Smooth muscle cell (in vitro differentiated cells): Measurements from ENCODE around the genes NR3C1, GRXCR2, DPYSL3 and JAKMIP2.

GRCh38 chr5:143403165-143404178 is at the start of gene NR3C1:
Gene NR3C1, minus strand, starts transcription at chr5:143403686.
- RAMPAGE, long total RNA = start-site peak on the minus strand at chr5:143403240-143403489, 17 and 17 reads in 2 replicates

GRCh38 chr5:143791941-143792831 is 19.8 kb upstream of the HMHB1 start:
- RAMPAGE, long total RNA = no peak

DNA sequence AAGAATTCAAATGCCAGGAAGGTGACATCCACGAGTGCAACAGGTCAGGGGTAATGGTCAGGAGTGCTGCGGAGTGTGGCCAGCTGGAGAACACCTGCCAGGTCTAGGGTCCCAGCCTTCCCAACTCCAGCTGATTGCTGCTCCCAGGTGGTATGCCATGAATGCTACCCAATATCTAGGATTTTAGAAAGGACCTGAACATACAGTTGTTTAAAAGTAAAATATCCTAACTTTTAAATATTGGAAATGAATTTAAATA is 617.0 kb downstream of the PRELID2 start:
- RAMPAGE, long total RNA = no peak

GRCh38 chr5:145854506-145855291 is 18.1 kb downstream of the GRXCR2 start:
- RAMPAGE, long total RNA = no peak

- RAMPAGE, long total RNA = no peak
These were observed at the start of gene GRXCR2 for GRCh38 chr5:145872894-145873292. Gene GRXCR2, minus strand, starts transcription at chr5:145873014.

DNA sequence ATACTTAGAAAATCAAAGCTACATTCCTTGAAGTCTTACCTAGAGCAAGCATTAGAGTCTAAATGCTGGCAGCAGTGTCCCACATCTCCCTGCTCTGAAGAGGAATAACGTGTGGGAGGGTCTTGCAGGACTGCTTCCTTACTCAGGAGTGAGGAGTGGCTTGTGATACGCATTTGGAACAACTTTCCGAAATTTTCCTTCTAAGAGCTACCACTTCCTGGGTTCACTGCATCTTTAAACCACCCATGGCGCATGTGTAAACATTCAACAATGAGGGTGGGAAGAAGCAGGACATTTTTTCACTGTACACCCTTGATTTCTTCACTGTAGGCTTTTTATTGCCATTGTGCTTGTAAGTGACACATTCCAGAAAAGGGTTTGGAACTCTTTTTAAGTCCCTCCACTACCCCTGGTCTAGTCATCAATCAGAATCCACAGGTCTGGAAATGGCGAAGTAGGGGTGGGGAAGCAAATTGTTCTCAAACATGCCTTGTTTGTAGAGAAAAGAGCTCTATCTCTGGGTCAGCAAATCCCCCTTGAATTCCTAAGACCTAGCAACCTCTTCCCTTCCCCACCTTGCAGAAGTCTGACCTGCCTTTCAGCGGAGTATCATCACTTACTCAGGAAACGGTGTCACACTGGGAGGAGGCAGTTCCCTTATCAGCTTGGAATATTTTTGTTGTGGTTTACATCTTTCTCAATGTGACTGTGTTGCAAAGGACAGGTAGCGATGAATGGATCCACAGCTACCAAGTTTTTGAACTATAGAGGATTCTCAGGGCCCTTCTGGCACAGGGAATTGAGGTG is 3.1 kb downstream of the SH3RF2 start:
- RAMPAGE, long total RNA = no peak

- RAMPAGE, long total RNA = no peak
These were observed 34.1 kb downstream of the PLAC8L1 start for GRCh38 chr5:146071059-146071831.

GRCh38 chr5:147233966-147234356 is 865 bp upstream of the STK32A start:
- RAMPAGE, long total RNA = no peak

DNA sequence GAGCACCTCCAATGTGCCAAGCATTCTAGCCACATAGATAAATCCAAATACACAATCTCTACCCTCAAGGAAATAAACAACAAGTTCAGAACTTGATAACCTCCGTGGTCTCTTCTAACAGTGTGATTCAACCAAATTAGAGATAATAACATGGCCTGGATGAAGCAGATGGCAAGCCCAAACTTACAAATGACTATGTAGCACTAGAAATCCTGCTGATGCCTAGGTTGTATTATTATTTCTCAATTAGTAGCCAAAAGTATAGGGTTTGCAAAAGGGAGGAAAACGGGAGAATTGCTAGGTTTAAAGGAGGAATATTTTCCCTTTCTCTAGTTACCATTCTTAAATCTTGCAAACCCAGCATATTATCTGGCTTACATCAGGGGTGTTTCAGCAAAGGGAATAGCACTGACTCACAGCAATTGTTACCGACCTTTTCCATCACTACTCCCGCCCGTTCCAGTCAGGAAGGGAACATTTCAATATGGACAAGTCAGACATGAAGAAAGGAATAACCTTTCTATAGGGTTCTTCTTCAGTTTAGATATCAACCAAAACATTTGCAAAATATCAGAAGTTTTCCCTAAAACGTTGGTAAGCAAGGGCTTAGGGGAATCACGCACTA is 2.3 kb downstream of the DPYSL3 start:
- RAMPAGE, long total RNA = no peak

- RAMPAGE, long total RNA = start-site peak on the minus strand at chr5:147509939-147509987, 88 and 78 reads in 2 replicates; start-site peak on the minus strand at chr5:147510005-147510114, 81 and 34 reads in 2 replicates
These were observed at the start of gene DPYSL3 for GRCh38 chr5:147509760-147510462. Gene DPYSL3, minus strand, starts transcription at chr5:147510068.

DNA sequence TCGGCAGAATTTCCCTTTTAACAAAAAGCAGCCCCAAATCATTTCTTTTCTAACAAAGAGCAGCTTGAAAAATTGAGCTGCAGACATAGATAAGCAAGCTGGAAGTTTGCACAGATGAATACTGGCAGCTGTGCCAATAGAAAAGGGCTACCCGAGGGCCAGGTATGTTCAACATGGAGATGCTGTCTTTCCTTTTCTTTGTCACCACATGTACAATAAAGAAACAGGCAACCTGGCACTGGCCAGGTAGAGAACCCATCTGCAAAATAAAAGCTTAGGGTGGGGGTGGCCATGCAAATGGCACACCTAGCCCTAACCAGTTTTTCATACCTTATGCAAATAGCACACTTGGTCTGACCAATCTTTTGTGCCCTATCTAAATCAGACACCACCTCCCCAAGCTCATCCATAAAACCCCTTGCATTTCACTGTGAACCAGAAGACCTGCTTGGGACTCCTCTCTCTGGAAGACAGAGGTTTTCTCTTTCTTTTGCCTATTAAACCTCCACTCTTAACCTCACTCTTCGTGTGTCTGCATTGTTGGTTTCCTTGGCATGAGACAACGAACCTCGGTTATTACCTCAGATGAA is 34.0 kb downstream of the JAKMIP2 start:
- RAMPAGE, long total RNA = no peak

GRCh38 chr5:147782217-147783095 is at the start of gene JAKMIP2:
Gene JAKMIP2, minus strand, starts transcription at chr5:147782728.
- RAMPAGE, long total RNA = start-site peak on the minus strand at chr5:147782652-147782764, 44 and 52 reads in 2 replicates

DNA sequence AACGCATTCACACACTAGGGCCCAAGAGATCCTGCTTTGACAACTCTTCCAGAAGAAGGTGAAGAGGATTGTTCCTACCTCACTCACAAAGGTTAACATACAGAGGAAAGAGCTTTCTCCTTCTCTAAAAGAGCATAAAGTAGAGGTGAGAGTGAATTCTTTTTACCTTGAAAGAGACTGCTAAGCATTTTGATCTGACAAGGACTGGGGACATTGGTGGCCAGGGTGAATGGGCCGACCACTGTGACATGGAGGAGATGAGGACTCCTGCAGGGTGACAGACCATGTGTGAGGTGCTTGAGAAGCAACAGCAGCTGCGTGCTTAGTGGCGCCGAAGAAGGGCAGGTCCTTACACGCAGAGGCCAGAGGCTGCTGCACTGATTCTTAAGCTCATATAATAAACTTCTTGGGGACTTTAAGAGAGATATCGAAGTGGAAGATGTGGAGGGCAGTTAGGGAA is 8.6 kb upstream of the JAKMIP2 start:
- RAMPAGE, long total RNA = no peak

DNA sequence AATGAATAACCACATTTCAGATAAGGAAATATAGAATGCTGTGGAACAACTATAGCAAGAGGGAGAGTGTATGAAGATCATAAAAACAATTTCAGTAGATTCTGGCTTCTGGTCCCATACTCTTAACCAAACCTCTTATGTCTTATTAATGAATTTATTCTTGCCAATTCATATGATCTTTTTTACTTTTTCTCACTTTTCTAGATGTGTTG is 6.8 kb upstream of the SPINK1 start:
- RAMPAGE, long total RNA = no peak

DNA sequence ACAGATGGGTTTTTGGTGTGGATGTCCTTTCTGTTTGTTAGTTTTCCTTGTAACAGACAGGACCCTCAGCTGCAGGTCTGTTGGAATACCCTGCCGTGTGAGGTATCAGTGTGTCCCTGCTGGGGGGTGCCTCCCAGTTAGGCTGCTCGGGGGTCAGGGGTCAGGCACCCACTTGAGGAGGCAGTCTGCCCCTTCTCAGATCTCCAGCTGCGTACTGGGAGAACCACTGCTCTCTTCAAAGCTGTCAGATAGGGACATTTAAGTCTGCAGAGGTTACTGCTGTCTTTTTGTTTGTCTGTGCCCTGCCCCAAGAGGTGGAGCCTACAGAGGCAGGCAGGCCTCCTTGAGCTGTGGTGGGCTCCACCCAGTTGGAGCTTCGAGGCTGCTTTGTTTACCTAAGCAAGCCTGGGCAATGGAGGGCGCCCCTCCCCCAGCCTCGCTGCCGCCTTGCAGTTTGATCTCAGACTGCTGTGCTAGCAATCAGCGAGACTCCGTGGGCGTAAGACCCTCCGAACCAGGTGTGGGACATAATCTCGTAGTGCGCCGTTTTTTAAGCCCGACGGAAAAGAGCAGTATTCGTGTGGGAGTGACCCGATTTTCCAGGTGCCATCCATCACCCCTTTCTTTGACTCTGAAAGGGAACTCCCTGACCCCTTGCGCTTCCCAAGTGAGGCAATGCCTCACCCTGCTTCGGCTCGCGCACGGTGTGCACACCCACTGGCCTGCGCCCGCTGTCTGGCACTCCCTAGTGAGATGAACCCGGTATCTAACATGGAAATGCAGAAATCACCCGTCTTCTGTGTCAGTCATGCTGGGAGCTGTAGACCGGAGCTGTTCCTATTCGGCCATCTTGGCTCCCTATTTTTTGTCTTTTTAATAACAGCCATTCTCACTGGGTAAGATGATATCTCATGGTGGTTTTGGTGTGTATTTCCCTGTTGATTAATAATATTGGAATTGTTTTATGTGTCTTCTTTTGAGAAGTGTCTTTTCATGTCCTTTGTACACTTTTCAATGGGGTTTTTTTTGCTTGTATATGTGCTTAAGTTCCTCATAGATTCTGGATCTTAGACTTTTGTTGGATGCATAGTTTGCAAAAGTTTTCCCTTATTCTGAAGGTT is 40.3 kb upstream of the C5orf46 start:
- RAMPAGE, long total RNA = start-site peak on the plus strand centred at position 619 of the sequence, 547 bp wide, 77 and 69 reads in 2 replicates

DNA sequence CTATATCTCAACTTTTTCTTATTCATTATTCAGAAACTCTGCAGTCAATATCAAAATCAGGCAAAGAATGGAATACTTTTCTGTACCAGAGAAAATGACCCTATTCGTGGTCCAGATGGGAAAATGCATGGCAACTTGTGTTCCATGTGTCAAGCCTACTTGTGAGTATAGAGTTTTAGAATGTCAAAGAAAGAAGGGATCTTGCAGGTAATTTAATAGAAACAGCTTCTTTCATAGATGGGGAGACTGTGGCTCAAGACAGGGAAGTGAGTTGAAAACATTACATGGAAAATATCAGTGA is 34.0 kb downstream of the SPINK5 start:
- RAMPAGE, long total RNA = start-site peak on the plus strand centred at position 122 of the sequence, 70 bp wide, 24 and 28 reads in 2 replicates

- RAMPAGE, long total RNA = no peak
These were observed 44.8 kb downstream of the SPINK5 start for GRCh38 chr5:148108552-148108948.

DNA sequence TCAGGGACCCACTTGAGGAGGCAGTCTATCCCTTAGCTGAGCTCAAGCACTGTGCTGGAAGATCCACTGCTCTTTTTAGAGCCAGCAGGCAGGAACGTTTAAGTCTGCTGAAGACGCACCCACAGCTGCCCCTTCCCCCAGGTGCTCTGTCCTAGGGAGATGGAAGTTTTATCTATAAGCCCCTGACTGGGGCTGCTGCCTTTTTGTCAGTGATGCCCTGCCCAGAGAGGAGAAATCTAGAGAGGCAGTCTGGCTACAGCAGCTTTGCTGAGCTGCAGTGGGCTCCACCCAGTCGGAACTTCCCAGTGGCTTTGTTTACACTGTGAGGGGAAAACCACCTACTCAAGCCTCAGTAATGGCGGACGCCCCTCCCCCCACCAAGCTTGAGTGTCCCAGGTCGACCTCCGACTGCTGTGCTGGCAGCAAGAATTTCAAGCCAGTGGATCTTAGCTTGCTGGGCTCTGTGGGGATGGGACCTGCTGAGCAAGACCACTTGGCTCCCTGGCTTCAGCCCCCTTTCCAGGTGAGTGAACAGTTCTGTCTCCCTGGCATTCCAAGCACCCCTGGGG is 12.2 kb downstream of the SPINK13 start:
- RAMPAGE, long total RNA = no peak

DNA sequence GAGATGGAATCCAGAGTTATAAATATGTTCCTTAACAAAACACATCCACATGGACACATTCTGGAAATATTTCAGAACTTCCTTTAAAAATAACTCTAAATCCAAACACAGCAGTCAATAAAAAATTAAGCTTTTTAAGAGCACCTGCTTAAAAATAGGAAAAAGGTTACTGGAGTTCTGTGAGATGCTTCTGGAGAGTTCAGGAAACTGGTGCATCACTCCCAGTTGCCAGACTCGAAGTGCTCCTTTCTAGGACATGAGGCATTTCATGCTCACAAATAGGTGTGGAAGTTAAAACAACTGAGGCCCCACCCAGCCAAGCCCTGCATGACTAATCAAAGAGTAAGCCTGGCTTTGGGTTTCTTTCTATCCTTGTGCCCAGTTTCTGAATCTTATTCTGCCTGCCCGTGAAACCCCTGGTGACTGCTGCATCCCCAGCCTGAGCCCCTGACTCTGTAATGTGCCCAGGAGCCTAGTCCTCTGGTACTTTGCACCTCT is 7.6 kb downstream of the SPINK9 start:
- RAMPAGE, long total RNA = no peak

GRCh38 chr5:148685567-148685843 is 31.2 kb upstream of the HTR4 start:
- RAMPAGE, long total RNA = no peak